AG09319 (cell line): ENCODE data around the genes KRTAP5-7 and FOLR2.

- RRBS: no CpG with 5 or more reads among the region's 24 CpGs
These were observed 243.9 kb downstream of the CTTN start for GRCh38 chr11:70641900-70643016.

DNA sequence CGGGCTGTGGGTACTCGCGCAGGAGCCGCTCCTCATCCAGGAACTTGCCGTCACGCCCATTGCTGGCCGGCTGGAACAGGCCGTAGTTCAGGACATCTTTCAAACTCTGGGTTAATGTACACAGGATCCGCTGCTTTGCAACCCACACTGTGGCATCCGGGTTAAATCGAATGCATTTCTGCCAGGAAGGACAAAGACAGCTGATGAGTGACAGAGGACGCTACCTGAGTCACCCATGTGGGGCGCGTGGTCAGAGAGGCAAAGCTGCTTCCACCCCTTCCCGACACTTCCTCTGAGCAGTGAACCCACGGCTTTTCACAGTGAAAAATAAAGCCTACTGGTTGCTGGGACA lies 133.5 kb downstream of the SHANK2 start:
- RRBS: 36% methylated on average over 2 of the region's 16 CpGs

GRCh38 chr11:71207418-71207971 lies 44.9 kb downstream of the SHANK2 start:
- RRBS: no CpG with 5 or more reads among the region's 12 CpGs

DNA sequence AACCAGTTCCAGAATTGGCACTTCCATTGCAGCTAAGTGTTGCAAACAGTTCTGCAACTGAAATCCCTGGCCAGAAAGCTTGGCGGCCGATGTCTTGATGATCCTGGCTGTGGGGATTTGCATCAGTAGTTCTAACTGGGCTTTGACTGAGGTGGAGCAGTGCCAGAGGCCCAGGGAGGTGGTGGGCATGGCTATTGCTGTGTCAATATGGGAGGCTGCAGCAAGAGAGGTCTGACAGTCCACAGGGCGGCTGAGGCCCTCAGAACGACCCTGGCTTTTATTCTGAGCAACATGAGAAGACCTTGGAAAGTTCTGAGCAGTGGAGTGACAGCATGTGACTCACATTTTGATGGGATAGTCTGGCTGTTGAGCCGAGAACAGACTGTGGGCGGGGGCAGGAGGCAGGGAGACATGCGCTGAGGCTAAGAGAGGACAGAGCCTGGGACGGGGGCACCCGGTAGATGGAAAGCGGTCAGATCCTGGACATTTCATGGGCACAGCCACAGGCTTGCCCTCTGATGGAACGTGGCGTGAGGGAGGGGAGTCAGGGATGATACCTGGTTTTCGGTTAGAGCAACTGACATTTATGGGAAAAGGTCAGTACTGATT lies 19.1 kb downstream of the DHCR7 start:
- RRBS: no CpG with 5 or more reads among the region's 13 CpGs

DNA sequence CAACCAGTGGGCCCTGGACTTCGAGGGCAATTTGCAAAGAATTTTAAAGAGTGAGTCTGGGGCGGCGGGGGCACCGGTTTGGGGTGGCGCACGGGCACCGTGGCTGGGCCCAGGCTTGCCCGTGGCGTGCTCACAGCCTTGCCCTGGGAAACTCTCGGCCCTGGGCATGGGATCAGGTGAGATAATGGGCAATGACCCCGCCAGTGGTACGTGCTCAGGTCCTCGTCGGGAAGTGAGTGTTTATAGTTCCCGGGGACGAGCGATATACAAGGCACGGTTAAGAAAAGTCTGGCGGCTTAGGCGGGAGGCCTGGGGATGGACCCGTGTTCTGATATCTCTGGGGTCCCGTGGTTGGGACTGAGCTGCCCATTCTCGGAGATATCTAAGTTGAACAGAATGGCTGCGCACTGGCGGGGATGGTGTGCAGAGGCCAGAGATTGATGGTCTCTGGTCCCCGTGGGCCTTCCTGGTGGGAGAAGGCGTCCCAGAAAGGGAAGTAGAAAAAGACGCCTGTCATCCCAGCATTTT lies 393 bp downstream of the NADSYN1 start:
- RRBS: no CpG with 5 or more reads among the region's 28 CpGs

DNA sequence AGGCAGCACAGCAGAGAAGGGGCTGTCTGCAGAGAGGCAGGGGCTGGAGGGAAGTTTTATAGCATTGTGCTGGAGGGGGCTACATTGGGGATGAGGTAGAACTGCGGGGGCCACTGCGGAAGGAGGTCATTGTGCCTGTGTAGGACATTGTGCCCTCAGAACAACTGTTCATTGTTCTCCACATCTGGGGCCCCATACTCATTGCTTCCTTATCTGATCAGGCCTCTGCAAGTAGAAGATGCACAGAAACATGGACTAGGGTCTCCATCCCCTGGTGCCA lies 12.0 kb downstream of the NADSYN1 start:
- RRBS: no CpG with 5 or more reads among the region's 2 CpGs

GRCh38 chr11:71490062-71490557 lies 37.0 kb upstream of the KRTAP5-7 start:
- RRBS: no CpG with 5 or more reads among the region's 16 CpGs

DNA sequence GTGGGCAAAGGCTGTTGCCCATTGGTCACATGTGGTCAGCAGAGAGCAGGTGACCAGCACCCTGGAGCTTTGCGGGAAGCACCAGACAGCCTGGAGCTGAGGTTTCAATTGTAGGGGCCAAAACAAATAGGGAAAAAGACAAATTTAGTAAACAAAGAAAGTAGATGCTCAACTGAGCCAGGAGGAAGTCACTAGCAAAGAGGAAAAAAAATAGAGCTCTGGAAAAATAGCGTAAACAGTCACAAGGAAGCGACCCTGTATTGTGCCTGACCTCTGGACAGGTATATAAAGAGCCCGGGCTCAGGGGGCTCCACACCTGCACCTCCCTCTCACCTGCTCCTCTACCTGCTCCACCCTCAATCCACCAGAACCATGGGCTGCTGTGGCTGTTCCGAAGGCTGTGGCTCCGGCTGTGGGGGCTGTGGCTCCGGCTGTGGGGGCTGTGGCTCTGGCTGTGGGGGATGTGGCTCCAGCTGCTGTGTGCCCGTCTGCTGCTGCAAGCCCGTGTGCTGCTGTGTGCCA lies at the start of gene KRTAP5-7:
KRTAP5-7 (plus strand) TSS at position 339 of the 522 bp plus-strand sequence.
- RRBS: no CpG with 5 or more reads among the region's 9 CpGs

DNA sequence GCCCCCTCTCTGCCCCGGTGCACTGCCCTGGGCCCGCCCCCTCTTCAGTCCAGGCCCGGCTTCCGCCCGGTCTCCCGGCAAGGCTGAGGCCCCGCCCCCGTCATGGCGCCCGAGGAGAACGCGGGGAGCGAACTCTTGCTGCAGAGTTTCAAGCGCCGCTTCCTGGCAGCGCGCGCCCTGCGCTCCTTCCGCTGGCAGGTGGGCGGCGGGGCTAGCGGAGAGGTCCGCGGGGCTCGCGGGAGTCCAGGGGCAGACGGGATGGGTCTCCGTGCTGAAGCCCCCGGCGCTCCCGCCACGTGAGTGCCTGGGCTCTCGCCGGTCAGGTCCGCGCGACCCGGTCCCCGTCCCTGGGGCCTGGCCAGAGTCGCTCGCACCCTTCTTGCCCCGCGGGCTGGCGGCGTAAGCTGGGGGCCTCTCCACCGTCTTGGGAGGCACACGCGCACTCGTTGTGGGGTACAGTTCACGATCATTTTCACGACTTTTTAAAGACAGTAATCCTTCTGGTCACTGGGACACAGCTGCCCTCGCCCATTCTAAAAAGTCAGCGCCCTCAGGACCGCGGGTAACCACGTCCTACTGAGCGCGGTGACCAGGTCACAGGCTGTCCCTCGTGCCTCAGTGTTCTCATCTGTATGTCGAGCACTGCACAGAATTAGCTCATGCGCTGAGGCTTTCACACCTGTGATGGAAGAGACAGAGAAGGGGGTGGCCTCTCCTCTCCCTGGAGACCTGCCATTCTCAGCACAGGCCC lies 45.4 kb upstream of the DEFB108B start:
- RRBS: 2% methylated on average over 2 of the region's 62 CpGs

- RRBS: no CpG with 5 or more reads among the region's 12 CpGs
These were observed 3.4 kb downstream of the IL18BP start for GRCh38 chr11:72001852-72002786.

DNA sequence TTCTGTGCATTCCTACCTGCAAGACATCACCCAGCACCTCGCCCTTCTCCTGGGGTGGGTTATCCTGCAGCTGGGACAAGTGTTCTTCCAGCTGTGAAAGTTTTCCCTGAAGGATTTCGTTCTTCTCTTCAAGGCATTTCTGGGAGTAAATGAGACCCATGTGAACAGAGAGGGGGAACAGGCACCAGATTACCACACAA lies 17.6 kb downstream of the IL18BP start:
- RRBS: no CpG with 5 or more reads among the region's 2 CpGs

- RRBS: no CpG with 5 or more reads among the region's 7 CpGs
These were observed 20.0 kb downstream of the IL18BP start for GRCh38 chr11:72018780-72019086.

GRCh38 chr11:72111561-72111900 lies 964 bp downstream of the ANAPC15 start:
- RRBS: no CpG with 5 or more reads among the region's 2 CpGs

- RRBS: no CpG with 5 or more reads among the region's 6 CpGs
These were observed at the start of gene FOLR2 for GRCh38 chr11:72216538-72217002. FOLR2 (plus strand) TSS chr11:72216794.

DNA sequence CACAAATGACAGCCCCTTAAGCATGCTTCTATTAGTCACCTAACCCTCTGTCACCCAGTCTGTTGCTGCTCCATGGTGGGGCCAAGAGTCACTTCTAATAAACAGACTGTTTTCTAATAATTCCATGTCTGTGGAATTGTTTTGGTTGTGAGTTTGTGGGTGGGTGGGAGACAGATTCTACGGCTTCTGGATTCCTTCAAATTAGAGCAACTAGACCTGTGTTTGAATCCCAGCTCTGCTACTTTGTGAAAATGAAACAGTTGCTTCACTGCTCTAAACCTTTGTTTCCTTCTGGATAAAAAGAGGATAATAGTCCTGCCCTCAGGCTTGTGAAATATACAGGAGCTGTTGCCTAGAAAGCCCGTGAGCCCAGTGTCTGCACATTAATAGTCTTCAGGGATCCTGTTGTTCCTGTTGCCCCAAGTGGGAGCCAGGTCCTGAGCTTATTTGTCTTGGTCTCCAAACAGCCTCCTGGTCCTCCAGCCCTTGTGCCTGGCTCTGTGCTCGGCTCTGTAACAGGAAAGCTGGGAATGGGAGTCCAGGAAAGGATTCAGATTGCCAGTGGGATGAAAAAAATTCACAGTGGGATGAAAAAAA lies 2.6 kb upstream of the INPPL1 start:
- RRBS: no CpG with 5 or more reads among the region's 3 CpGs

DNA sequence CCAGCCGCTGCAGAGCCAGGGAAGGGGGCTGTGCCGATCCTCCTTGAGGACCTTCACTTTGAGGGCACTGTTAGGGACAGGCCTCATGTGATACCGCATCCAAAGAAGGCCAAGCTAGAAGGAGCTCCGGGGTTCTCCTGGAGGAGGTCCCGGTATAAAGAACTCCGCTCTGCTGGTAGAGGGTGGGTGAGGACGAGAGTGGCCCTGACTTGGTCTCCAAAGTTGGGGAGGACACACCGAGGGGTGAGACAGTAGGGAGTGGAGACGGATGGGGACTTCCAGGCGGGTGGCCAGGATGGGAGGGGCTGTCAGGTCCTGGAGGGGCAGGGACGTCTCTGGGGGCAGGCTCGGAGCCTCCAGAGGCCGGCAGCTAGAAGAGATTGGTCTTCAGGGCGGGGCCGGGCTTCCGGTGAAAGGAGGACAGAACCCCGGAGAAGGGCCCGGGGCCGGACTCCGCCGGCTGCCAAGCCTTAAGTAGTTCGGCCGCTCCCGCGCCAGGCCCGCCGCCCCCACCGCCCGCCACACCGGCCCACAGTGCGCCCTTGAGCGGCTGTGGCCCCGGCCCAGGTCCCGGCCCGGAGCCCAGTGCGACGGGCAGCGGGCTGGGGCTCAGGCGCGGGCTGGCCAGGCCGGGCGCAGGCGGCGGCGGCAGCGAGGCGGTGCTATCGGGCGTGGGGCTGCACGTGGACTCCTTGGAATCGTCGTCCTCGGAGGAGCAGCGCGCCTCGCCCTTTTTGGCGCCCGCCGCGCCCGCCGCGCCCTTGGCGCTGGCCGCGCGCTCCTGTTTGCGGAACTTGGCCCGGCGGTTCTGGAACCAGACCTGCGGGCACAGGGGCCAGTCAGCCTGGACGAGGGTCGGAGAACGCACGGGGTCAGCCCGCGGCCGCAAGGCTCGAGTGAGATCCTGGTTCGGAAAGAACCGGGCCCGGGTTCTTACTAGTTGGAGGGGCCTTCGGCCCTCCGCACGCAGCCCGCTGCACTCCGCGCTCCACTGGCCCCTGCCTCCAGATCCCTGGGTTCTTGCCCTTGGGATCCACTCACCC lies 4.3 kb downstream of the PHOX2A start:
- RRBS: 2% methylated on average over 17 of the region's 88 CpGs

DNA sequence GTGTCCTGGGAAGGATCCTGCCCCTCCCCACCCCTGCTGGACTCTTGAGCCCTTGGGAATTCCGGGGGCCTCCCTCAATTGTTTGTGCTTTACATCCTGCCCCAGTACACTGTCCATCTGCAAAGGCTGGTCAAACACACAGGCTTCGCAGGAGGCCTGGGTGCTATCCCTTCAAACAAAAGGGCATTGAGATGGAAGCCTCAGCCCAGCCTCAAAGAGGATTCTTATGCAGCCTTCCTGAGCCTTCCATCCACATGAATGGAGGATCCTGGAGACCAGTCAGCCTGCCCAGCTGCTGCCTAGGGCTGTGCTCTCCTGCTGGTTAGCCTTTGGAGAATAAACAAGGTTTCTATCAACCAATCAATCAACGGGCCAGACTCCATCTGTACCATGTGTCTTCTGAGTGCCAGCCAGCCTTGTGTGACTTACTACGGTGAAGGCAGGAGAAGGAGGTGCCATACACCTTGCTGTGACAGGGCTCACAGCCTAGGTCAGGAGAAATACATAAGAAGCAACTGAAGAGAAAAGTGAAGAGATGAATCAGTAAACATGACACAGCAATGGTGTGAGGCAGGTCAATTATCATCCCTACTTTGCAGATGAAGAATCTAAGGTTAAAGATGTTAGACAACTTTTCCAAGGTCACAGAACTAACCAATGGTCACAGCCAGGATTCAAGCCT lies 16.4 kb downstream of the CLPB start:
- RRBS: no CpG with 5 or more reads among the region's 4 CpGs

- RRBS: no CpG with 5 or more reads among the region's 3 CpGs
These were observed 49.5 kb upstream of the CLPB start for GRCh38 chr11:72483761-72484268.

- RRBS: no CpG with 5 or more reads among the region's 2 CpGs
These were observed 100.5 kb upstream of the CLPB start for GRCh38 chr11:72534781-72535297.